ENCODE results near the genes OR8A1, PANX3 and ESAM.

- RRBS, result no CpG with 5 or more reads among the region's 4 CpGs
These were observed at the start of gene OR8A1 for GRCh38 chr11:124569600-124570172. TSS of gene OR8A1 (plus strand) at chr11:124569997.

GRCh38 chr11:124611267-124611589, at the start of gene PANX3:
TSS of gene PANX3 (plus strand) at chr11:124611428.
- RRBS, result no CpG with 5 or more reads among the region's 5 CpGs

- RRBS, result no CpG with 5 or more reads among the region's 9 CpGs
These were observed 20.9 kb downstream of the TBRG1 start for GRCh38 chr11:124643247-124644261.

- RRBS, result 74% methylated on average over 4 of the region's 7 CpGs
These were observed 1.3 kb upstream of the VSIG2 start for GRCh38 chr11:124753077-124754091.

DNA sequence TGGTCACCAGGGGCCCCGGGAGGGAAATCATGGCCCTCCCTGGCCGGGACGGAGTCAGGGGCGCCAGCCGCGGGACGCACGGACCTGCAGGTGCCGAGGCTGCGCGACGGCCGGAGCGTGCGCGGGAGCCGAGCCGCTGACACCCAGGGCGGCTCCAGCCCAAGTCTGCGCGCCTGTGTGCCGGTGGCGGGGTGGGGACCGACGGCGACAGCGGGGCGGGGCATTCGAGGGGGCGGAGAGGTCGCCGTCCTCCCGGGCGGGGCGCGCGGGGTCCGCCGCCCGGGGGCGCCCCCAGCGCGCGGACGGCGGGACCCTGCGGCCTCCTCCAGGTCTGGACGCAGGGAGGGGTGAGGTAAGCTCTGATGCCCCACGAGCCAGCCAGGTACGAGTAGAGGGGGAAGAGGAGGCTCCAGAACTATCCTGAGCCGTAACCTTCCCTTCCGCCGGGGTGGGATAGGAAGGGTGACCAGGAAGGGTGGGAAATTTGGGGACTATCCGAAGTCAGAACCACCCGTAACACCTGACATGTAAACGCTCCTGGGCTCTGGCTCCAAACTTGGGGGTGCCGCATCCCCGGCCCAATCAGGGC, at the start of gene ESAM:
Gene ESAM (minus strand): TSS at position 167 of the 589 bp plus-strand sequence.
- RRBS, result 5% methylated on average over 33 of the region's 58 CpGs

DNA sequence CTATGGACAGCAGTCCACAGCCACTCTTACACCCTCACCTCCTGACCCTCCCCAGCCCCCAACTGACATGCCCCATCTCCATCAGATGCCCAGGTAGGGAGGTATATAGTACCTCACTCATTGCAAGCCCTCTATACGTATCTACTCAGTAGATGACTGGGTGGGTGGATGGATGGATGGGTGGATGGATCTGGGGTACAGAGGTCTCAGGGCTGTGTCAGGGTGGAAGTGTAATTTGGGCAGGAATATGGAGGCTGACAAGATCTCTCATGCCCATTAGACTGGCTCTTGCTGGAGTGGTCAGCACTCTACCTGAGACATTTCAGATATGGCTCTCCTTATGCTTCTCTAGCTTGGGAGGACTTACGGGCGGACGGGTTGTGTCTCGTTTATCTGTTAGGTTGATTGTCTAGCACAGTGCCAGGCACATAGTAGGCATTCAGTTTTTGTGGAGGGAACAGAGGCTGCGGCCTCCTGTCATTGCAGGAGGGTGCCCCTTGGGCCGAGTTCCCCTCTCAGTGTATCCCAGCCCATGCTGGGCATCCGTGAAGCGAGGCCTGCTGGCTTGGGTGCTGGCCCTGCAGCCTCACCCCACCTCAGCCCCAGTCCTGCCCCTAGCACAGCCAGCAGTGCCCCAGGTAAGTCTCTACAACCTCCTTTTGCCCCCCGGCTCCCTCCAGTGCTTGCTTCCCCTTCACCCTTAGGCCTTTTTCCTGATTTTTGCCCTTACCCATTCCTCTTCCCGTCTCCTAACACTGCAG, 13.7 kb downstream of the ROBO3 start:
- RRBS, result no CpG with 5 or more reads among the region's 11 CpGs

- RRBS, result 33% methylated on average over 1 of the region's 10 CpGs
These were observed 23.6 kb downstream of the SLC37A2 start for GRCh38 chr11:125086629-125087131.

- RRBS, result no CpG with 5 or more reads among the region's 2 CpGs
These were observed 16.2 kb downstream of the TMEM218 start for GRCh38 chr11:125095210-125095626.

DNA sequence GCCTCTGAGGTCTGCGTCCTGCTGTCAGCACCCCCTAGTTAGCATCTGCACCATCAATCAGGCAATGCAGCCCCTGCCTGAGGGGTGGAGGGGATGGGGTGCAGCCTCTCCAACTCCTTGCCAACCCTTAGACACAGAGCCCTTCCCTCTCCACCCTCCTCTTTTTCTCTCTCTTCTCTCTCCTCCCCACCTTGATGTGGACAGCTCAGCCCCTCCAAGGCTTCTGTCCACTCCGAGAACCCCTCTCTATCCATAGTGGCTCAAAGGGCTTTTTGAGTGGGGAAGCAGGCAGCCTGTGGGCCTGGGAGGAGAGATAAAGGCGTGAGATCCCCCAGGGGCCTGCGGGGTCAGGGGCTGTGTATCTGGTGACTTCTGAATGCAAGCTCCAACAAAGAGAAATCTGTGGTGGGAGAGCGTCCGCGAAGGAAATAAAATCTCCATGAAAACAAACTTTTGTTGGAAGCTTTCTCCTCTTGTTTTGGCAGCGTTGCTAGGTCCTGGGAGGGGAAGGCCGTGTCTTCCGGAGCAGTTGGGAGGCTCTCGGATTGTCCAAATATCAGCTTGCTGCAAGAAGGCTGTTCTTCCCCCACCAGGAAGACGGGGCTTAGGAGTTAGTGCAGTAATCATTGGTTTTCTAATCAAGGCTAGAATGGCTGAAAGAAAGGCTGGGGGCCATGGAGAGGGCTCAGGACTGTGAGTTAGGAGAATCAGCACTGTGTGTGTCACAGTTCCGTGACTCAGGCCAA, 50.2 kb downstream of the PKNOX2 start:
- RRBS, result no CpG with 5 or more reads among the region's 13 CpGs

GRCh38 chr11:125570699-125571371, 1.6 kb downstream of the EI24 start:
- RRBS, result no CpG with 5 or more reads among the region's 6 CpGs

- RRBS, result no CpG with 5 or more reads among the region's 17 CpGs
These were observed 12.4 kb downstream of the VSIG10L2 start for GRCh38 chr11:125958007-125958856.

- RRBS, result no CpG with 5 or more reads among the region's 8 CpGs
These were observed 48.9 kb downstream of the VSIG10L2 start for GRCh38 chr11:125994582-125995222.

DNA sequence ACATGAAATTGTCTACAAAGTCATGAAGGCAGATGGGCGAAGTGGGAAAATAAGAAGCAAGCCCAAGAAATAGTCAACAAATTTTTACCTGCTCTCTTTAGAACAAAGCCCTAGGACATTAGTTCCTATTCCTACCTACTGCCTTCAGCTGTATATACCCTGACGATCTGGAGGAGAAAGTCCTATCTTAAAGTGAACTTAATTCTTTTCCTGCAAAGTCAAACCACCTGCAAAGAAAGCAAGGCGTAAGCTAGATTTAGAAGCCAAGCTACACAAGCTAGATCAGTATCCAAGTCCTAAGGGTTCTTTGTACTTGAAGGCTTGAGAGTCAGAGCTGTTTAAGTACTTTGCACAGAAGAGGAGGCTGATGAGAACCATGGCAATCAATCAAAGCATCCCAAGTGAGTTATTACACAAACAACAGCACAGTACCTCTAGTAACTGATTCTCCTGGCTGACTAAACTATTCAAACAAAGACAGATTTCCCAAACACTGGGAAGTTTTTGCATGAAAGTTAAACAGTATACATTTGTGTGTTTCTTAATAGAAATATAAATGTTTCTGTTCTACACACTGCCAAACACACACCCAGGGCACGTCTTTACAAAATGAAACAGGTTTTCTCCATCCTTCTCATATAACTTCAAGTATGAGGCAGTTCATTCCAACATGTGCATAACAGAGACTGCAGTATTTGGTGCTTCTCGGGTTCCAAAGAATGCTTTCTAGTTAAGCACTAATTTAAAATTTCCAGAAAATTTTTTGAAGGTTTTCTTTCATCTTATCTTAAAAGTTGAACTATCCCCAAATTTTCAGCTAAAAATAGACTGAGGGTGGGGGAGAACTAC, 1.8 kb downstream of the CDON start:
- RRBS, result no CpG with 5 or more reads among the region's 5 CpGs

- RRBS, result 22% methylated on average over 2 of the region's 7 CpGs
These were observed 41.7 kb upstream of the CDON start for GRCh38 chr11:126104367-126104858.

DNA sequence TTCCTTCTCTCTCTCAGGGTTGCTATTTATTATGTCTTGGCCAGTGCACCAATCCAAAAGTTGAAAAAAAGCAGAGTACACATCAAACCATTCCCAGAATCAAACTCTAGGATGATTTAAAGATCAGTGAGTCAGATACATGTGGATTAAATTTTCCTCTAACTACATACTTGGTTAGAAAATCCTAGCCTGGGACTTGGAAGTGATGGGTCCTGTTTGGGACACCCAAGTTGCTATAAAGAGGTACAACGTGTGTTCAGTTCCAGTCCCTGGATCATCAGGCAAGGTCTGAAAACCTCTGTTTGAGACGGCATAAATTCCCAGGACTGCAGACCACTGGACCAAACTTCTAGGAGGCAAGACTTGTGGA, 60.3 kb upstream of the CDON start:
- RRBS, result no CpG with 5 or more reads among the region's 2 CpGs

- RRBS, result no CpG with 5 or more reads among the region's 11 CpGs
These were observed 2.4 kb downstream of the FOXRED1 start for GRCh38 chr11:126271345-126271777.

- RRBS, result no CpG with 5 or more reads among the region's 29 CpGs
These were observed 52.7 kb downstream of the ST3GAL4 start for GRCh38 chr11:126407886-126408984.

DNA sequence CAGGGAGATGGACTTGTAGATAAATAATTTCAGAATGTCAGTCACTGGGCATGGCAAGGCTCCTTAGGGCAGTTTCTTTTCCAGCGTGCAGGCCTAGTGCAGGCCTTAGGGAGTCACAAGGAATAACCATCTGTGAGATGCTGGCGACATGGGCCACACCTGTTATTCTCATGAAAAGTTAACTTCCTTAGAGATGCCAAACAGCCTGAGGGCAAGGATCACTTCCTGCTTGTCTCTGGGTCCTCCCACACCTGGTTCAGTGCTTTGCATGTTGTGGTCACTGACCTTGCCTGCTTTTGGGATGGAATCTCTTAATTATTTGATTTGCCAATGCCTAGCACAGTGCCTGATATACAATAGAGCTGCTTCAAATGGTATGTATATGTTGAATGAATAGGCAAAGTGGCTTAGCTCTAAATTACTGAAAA, 70.7 kb downstream of the ST3GAL4 start:
- RRBS, result no CpG with 5 or more reads among the region's 2 CpGs

DNA sequence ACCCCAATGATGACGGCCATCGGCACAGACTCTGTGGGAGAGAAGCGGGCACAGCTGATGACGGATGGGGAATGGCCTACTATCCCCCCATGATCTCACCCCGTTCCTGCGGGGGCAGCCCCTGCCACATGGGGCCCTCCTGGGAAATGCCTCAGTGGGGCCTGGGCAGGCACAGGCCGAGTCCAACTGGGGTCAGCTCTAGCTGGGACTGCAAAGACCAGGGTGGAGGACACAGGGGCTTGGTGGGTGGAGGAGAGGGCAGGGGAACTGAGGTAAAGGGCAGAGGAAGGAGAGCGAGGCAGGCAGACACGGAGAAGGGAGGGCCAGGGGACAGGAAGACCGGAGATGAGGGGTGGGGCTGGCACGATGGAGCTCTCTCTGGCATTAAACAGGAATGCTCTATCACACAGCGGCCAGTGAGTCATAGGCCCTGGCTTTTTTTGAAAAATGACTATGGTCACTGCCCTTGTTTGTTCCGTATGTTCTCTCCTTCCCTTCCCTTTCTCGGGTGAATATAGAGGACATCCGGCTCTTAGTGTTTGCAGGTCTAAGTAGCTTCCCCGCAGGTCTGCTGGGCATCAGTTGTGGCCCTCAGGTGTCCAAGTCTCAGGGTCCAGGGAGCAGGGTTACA, 76.1 kb downstream of the ST3GAL4 start:
- RRBS, result no CpG with 5 or more reads among the region's 16 CpGs

All from SK-N-MC (cell line).